Measurements from ENCODE around the gene DNAH6.

DNA sequence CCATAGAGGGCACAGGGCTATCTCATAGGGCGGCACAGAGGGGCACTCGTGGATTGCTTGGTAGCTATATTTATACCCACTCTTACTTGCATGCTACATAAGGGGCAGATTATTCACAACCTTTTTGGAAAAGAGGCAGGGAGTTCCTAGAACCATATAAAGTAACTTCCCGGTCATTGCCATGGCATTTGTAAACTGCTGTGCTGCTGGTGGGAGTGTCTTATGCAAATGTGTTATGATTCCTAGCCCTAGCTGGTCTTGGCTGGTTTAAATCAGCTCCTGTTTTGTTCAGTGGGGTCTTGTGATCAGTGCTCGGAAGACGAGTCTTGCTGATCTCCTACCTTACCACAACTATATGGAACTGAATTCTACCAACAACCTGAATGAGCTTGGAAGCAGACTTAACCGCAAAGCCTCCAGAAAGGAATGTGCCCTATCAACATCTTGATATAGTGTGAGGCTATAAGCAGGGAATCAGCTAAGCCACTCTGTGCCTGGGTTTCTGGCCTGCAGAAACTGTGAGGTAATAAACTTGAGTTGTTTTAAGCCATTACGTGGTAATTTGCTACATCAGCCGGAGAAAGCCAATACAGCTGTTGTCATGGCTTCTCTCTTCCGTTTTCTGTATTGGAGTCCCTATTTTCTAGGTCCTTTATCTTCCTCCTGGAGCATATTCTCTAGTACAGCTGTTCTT lies 33.5 kb downstream of the POLE4 start:
- PRO-cap = no peak

GRCh38 chr2:75551341-75551920 lies 9.3 kb downstream of the EVA1A start:
- PRO-cap = no peak

DNA sequence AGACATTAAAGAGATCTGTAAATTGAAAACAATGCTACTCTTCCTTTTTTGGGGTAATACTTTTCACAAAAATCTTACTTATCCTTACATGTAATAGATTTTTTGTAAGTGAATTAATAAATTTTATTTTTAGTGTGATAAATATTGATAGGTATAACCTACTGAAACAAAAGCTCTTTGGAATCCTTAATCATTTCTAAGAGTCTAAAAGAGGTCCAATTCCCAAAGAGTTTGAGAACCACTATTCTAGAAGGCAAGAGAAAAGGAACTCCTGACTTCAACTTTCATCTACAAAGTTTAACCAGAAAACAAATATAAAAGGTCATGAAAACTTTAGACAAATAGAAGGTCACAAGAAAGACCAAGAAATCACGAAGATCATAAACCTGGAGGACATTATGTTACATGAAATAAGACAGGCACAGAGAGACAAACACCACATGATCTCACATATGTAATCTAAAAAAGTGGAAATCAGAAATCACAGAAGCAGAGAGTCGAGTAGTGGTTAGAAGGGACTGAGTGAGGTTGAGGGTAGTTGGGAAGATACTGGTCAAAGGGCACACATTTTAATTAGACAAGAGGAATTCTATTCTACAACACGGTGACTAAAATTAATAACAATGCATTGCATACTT lies 1.6 kb downstream of the GCFC2 start:
- PRO-cap = no peak

GRCh38 chr2:75712398-75712696 lies 1.6 kb upstream of the GCFC2 start:
- PRO-cap = no peak

DNA sequence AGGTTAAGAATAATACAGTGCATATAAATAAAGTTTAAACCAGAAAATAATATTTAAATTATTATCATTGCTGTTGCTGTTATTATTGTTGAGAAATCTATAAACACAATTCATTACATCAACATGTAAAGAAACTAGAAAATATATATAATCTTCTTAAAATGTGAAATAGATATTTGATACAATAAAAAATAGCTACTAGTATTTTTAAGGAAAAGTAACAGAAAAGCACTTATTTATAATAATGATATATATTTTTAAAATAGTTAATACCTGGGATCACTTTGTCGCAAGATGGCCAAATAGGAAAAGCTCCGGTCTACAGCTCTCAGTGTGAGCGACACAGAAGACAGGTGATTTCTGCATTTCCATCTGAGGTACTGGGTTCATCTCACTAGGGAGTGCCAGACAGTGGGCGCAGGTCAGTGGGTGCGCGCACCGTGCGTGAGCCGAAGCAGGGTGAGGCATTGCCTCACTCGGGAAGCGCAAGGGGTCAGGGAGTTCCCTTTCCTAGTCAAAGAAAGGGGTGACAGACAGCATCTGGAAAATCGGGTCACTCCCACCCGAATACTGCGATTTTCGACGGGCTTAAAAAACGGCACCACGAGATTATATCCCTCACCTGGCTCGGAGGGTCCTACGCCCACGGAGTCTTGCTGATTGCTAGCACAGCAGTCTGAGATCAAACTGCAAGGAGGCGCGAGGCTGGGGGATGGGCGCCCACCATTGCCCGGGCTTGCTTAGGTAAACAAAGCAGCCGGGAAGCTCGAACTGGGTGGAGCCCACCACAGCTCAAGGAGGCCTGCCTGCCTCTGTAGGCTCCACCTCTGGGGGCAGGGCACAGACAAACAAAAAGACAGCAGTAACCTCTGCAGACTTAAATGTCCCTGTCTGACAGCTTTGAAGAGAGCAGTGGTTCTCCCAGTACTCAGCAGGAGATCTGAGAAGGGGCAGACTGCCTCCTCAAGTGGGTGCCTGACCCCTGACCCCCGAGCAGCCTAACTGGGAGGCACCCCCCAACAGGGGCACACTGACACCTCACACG lies 70.7 kb upstream of the LRRTM4 start:
- PRO-cap = no peak

DNA sequence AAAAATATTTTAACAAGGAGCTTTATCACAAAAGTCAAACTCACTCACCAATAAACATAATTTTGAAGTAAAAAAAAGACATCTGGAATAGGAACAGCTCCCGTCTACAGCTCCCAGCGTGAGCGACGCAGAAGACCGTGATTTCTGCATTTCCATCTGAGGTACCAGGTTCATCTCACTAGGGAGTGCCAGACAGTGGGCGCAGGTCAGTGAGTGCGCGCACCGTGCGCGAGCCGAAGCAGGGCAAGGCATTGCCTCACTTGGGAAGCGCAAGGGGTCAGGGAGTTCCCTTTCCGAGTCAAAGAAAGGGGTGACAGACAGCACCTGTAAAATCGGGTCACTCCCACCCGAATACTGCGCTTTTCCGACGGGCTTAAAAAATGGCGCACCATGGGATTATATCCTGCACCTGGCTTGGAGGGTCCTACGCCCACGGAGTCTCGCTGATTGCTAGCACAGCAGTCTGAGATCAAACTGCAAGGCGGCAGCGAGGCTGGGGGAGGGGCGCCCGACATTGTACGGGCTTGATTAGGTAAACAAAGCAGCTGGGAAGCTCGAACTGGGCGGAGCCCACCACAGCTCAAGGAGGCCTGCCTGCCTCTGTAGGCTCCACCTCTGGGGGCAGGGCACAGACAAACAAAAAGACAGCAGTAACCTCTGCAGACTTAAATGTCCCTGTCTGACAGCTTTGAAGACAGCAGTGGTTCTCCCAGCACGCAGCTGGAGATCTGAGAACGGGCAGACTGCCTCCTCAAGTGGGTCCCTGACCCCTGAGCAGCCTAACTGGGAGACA lies 231.7 kb upstream of the LRRTM4 start:
- PRO-cap = no peak

- PRO-cap = no peak
Measured at GRCh38 chr2:78779484-78780108, 245.9 kb upstream of the REG3G start.

GRCh38 chr2:79270522-79270921 lies 111.0 kb upstream of the REG3A start:
- PRO-cap = unidirectional peak, minus-strand start at chr2:79270708

DNA sequence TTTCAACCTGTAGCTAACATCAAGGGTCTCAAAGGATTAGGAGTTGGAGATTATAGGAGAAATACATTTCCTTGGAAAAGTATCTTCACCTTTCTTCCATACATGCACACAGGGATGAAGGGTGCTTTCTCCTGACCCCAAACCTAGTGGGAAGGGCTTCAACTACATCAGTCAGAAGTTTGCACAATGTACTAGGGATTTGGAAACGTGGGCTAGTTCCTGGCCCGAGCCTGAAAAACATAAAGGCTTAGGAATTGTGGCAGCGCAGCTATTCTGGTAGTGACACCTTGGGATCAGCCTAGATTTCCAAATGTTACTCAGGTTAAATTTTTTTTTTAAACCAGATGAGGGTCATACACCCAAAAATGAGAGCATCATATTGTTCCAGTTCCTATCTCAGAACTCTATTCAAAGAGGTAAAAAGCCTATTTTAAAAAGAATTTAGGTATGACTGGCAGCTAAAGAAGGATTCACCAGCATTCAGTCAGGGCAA lies 30.6 kb upstream of the CTNNA2 start:
- PRO-cap = no peak

DNA sequence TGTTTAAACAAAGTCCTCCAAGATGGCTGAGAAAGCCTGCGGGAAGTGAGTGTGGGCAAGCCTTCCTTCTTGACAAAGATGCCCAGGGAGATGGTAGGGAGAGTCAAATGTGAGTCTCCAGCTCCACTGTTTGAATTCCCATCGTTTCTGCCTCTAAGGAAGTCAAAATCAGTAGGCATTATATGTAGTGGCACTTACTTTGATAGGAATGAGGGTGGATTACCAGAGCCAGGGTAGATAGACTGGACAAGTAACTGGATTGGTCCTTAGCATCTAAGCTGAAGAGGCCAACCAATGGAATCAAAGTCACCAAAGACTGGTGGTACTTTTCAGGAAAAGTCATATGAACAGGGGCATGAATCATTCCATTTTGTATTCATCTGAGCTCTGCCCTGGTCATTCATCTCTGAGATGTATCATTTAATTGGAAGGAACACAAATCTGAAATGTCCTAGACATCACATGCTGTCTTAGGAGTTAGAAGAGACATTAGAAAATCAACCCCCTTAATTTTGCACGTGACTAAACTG lies 1.3 kb upstream of the LRRTM1 start:
- PRO-cap = no peak

DNA sequence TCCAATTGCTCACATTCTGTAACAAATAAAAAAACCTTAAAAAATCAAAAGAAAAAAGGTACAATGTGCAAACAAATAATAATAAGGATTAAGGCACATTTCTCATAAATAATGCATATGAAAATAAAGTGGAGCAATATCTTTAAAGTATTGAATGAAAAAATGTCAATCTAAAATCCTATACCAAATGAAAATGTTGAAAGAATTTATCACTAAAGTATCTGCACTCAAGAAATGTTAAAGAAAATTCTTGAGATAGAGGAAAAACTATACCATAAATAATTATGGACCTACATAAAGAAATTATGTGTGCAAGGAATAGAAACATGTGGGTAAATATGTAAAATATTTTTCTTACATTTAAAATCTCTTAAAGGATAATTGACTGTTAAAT lies 711.2 kb upstream of the LRRTM1 start:
- PRO-cap = no peak

GRCh38 chr2:84515906-84516708 lies at the start of gene DNAH6:
DNAH6 (plus strand) TSS chr2:84516498.
- PRO-cap = bidirectional peak, plus-strand start at chr2:84516539, minus-strand start at chr2:84516276

DNA sequence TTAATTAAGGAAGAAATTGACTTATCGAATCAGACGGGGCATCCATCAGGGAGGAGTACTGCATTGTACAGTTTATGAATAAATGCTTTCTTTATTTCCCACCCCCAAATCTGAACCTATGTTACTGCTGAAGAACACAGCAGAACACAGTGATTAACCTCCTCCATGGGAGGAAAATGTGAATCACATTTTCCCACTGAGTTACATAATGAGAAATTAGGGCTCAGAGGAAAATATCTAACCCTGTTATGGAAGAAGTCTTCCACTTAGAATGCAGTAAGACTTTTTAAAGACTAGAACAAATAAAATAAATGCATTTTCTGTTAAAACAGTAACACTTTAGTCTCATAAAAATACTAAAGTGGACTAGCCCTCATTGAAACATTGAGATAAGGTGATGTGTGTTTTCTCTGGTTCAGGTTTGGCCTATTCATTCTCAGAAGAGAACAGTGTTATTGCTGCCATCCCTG lies 10.9 kb downstream of the DNAH6 start:
- PRO-cap = no peak

DNA sequence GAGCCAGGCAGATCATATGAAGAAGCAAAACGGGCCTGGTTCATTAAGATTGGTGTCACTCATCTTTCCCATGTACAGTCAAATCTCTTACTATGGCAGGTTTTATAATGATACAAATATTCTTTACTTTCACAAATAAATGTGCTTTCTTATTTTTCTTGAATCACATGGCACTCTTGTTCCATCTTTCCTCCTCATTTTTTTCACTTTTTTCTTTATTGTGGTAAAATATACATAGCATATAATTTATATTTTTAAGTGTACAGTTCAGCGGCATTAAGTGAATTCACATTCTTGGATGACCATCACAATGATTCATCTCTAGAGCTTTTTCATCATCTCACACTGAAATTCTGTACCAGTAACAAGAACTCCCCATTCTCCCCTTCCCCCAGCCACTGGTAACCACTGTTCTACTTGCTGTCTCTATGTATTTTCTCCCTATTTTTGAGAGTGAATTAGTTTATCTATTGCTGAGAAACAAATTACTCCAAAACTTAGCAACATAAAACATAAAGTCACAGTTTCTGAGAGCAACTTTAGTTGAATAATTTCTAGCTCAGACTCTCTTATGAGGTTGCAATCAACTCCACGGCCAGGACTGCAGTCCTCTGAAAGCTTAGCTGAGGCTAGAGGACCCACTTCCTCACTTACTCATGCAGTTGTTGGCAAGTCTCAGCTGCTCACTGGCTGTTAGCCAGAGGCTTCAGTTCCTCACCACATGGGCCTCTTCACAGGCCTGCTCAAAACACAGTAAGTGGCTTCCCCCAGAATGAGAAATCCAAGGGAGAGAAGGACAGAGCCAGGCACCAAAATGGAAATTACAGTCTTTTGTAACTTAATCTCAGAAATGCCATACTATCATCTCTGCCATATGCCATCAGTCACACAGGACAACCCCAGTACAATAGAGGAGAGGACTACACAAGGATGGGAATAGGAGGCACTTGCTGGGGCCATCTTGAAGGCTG lies 7.2 kb upstream of the TMSB10 start:
- PRO-cap = bidirectional peak, plus-strand start at position 780 of the sequence, minus-strand start at position 603 of the sequence

GRCh38 chr2:84905957-84906948 lies 797 bp downstream of the TMSB10 start:
- PRO-cap = bidirectional peak, plus-strand start at chr2:84906334, minus-strand start at chr2:84906246

DNA sequence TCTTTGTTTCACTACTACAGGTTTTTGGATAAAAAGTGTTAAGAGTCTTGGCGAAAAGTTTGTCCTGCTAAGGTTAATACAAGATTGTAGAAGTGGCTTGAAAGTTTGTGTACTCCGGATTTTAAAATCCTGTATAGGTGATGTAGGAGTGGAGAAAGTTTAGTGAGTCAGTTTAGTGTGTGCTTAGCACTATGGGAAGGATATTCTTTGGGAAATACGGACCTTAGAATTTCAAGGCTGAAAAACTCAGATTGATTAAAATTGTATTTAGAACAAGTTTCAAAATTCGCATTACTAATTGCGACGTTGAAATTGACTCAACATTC lies 1.5 kb downstream of the KCMF1 start:
- PRO-cap = no peak

DNA sequence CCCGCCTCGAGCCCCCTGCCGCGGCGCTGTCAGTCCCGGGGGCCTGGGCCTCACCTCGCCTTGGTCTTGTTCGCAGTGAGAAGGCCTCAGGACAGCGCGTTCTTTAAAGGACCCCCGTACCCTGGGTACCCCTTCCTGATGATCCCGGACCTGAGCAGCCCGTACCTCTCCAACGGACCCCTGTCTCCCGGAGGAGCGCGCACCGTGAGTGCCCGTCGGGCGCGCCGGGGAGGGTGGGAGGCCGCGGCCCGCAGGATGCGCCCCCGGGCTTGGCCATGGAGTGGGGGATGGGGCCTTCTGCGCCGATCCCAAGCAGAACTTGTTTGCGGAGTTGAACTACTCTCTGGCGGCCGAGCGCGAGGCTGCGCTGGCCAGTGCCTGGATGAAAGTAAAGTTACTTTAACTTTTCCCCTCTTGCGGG lies 1.1 kb downstream of the TCF7L1 start:
- PRO-cap = no peak

GRCh38 chr2:85215340-85216006 lies 82.3 kb downstream of the TCF7L1 start:
- PRO-cap = no peak

GRCh38 chr2:85265226-85265623 lies 62.6 kb downstream of the TGOLN2 start:
- PRO-cap = no peak

GRCh38 chr2:85308843-85309517 lies 18.8 kb downstream of the TGOLN2 start:
- PRO-cap = no peak

Measured in ileum (tissue), 1 donor.